Mesenchymal stem cell of the bone marrow (primary cell): ENCODE measurements around the gene VIPR2.

- CAGE, long polyA plus RNA = no peak
Measured at GRCh38 chr7:158424645-158424993, 163.0 kb downstream of the PTPRN2 start.

DNA sequence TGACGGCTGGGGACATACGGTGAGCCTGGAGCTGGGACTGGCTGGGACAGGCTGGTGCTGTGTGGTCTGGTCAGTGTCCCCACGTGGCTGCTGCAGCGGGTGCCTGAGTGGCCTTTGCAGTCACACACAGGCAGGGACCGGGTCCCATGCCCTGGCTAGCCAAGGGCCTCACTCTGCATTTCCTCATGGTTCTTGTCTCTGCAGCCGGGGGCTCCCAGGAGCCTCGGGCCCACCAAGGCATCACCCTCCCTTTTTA, 47.7 kb downstream of the PTPRN2 start:
- CAGE, long polyA plus RNA = no peak

GRCh38 chr7:158590673-158590817, 2.9 kb upstream of the PTPRN2 start:
- CAGE, long polyA plus RNA = no peak

DNA sequence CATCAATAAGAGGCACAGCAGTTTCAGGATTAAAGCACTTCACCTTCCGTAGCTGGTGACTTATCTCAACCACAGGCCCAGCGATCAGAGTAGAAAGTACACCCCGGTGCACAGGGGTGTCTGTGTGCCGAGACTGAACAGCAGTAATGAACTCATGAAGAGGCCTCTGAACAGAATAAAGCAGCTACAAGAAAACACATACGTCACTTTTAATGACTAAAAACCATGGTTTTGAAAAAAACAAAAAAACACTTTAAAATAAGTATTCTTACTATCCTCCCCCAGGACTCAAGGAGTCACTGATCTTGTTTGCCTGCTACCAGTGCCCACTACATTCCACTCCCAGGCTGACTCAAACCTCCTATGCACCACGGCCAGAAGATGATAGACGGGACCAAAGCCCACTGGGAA, 53.8 kb downstream of the NCAPG2 start:
- CAGE, long polyA plus RNA = no peak

- CAGE, long polyA plus RNA = no peak
Measured at GRCh38 chr7:158742334-158742621, 37.7 kb upstream of the NCAPG2 start.

DNA sequence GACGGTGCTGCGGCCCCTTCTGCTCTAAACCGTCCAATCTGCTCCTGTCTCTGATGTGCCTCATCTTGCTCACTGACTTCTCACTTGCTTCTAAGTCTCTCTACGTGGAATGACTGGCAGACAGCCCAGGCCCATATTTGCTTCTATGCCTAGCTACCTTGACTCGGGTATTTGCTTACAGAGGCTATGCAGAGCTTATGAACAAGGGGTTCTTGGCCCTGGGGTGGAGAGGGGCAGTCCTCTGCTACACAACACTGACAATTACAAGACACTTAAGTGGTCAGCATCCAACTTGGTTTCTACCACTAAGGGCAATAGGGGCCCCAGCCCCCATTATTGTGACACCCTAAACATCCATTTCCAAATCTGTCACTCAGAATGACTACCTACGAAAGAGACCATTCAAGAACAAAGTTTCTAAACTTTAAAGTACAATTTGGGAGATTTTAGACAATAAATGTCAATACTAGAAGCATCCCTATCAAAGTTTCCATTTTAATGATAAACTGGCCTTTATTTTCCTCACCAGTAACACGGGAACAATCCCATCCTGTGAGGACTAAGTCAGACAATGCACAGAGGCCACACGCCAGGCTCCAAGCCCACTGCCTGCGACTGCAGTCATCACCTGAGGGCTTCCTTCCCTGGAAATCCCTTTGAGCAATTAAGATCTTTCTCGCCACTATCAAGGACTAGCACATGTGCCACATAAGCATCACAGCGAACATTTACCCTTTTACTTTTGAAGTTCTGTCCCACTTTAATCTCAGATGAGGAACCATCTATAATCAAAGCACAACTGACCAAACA, 49.4 kb downstream of the ESYT2 start:
- CAGE, long polyA plus RNA = no peak

GRCh38 chr7:158811173-158812158, 17.8 kb downstream of the ESYT2 start:
- CAGE, long polyA plus RNA = no peak

DNA sequence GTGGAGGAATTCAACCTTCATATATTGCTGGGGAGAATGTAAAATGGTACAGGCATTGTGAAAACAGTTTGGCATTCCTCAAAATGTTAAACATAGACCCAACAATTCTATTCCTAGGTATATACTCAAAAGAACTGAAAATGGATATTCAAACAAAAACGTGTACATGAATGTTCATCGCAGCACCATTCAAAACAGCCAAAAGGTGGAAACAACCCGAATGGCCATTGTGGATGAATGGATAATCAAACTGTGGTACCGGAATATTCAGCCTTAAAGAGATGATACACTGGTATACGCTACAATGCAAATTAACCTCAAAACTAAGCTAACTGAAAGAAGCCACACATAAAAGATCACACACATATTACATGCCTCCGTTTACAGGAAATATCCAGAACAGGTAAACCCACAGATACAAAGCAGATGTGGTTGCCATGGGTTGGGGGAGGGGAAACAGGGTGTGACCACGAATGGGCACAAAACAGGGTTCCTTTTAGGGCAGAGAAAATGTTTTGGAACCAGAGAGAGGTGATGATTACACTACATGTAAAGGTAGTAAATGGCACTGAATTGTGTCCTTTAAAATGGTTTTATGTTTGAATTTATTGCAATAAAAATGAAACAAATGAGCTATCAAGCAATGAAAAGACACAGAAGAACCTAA, 16.7 kb downstream of the ESYT2 start:
- CAGE, long polyA plus RNA = no peak

DNA sequence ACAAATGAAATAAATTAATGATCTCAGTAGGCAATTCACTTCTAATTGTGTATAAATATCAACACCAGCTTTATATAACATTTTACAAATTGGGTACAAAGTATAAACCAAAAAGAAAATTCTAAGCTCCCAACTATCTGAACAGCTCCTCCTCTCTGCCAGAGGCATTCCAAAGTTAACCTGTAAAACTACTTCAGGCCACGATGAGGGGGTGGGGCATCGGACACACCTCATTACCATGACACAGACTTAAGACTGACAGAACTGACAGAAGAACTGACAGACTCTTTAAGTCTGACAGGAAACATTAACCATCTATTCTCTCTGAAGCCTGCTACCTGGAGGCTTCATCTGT, 12.4 kb downstream of the ESYT2 start:
- CAGE, long polyA plus RNA = no peak

DNA sequence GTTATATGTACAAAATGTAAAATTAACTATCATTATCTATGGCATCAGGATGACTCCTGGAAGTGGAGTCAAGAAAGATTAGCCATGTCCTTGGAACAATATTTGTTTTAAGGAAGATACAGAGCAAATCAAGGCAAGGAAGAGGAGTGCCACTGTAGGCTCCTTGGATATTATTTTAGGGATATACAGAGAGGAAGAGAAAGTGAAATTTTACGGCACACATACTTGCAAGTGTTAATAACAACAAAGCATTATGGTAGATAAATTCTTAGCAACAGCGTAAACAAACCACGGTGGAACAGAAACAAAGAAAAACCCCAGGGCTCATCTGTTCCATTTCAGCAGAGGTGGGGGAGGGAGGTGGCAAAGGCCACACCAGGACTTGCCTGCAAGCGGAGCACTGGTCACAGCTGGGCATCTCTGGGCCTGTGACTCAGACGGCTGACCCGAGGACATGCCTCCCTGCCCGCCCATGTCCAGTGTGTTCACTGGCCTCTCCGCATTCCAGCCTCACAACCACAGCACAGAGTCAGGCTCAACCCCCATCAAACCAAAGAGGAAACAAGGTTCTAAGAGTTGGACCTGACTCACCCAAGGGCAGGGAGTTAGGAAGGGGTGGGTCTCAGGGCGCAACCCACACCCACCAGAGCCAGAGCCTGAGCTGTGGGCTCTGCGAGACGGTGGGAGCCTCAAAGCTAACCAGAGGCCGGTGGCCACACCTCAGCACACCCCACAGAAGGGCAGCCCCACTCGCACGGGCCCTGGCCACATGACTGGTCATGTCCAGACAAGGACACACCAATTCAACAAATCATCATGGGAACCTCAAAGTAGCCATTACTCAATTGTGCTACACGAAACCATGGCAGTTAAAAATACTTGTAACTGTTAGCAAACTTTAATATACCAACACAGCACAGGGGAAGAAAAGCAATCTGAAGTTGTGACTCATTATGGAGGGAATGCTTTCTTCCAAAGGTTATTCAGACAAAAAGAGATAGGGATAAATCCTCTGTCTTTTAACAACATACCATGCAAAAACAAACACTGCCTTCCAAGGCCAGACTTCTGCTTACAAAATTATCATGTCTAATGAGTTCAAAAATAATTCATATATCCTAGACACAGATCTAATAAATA, 10.8 kb downstream of the ESYT2 start:
- CAGE, long polyA plus RNA = no peak

DNA sequence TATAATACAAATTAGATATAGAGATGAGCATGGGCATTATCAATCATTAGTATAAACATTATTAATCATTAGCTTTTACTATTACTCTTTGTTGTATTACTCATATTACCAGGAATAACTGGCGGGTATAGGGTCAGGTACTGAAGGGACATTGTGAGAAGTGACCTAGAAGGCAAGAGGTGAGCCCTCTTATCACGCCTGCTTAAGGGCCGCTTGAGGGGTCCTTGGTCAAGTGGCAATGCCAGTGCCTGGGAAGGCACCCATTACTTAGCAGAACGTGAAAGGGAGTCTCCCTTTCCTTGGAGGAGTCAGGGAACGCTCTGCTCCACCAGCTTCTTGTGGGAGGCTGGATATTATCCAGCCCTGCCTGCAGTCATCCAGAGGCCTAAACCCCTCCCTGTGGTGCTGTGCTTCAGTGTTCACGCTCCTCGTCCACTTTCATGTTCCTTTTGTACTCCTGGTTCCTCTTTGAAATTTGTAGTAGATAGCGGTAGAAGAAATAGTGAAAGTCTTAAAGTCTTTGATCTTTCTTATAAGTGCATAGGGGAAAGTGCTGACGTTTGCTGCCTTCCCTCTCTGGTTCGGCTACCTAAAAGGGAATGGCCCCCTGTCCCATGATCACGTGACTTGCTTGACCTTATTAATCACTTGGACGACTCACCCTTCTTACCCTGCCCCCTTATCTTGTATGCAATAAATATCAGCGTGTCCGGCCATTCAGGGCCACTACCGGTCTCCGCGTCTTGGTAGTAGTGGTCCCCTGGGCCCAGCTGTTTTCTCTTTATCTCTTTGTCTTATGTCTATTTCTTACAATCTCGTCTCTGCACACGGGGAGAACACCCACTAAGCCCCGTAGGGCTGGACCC, 5.6 kb upstream of the ESYT2 start:
- CAGE, long polyA plus RNA = no peak

DNA sequence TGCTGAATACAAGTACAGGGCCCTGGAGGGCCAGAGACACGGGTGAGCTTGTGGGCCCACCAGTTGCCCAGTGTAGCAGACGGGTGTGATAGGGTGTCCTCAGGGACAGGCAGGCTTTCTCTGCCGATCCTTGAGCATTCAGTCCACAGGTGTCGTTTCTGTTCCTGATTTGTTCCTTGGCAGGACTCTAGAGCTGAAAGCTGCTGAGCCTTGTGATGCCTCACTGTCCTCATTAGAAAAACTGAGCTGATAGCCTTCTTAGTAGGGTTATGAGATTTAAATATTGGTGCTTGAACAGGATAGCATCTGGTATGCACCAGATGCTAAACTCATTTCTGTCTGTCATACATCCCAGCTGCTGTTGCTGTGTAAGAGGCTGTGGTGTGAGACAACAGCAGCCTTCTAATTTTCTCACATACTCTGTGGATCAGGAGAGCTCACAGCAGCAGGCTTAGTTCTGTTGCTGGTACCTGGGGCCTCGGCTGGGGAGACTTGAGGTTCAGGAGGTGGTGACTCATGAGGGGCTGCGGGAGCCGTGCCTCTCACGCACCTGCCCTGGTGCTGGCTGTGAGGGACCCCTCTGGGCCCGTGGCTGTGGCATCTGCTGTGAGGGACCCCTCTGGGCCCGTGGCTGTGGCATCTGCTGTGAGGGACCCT, 12.4 kb downstream of the DYNC2I1 start:
- CAGE, long polyA plus RNA = no peak

GRCh38 chr7:158939033-158939776, 82.8 kb downstream of the DYNC2I1 start:
- CAGE, long polyA plus RNA = no peak

DNA sequence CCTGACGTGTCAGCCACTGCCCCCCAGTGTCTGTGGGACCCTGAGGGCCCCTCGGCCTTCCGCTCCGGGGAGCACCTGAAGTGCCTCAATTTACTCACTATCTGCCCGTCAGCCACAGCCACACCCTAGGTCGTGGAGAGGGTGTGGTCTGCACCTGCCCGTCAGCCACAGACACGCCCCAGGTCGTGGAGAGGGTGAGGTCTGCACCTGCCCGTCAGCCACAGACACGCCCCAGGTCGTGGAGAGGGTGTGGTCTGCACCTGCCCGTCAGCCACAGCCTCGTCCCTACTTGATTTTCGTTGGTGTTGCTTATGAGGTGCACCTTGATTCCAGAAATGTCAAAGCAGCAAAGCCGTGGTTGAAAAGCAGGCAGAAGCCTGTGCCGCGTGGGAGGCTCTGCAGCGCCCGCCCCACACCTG, 101.6 kb downstream of the DYNC2I1 start:
- CAGE, long polyA plus RNA = no peak

GRCh38 chr7:159027575-159028401, 116.9 kb downstream of the VIPR2 start:
- CAGE, long polyA plus RNA = no peak

- CAGE, long polyA plus RNA = no peak
Measured at GRCh38 chr7:159031692-159032067, 113.0 kb downstream of the VIPR2 start.

GRCh38 chr7:159144564-159145578, at the start of gene VIPR2:
VIPR2 (minus strand) TSS chr7:159144867.
- CAGE, long polyA plus RNA = no peak